A549 (cell line): ENCODE data around the genes HMGB2, SCRG1 and ADAM29.

GRCh38 chr4:171812323-171813148 is 668 bp upstream of the GALNTL6 start:
- PRO-cap: no peak
CAGE:
- cytosol, long polyA plus RNA: no peak
- long polyA plus RNA: no peak
- nucleus, long polyA plus RNA: no peak

GRCh38 chr4:173058362-173058650 is 110.3 kb upstream of the GALNT7 start:
- PRO-cap: no peak
CAGE:
- cytosol, long polyA plus RNA: no peak
- long polyA plus RNA: no peak
- nucleus, long polyA plus RNA: no peak

GRCh38 chr4:173177208-173177776 is 8.7 kb downstream of the GALNT7 start:
- PRO-cap: no peak
CAGE:
- cytosol, long polyA plus RNA: no peak
- long polyA plus RNA: no peak
- nucleus, long polyA plus RNA: no peak

DNA sequence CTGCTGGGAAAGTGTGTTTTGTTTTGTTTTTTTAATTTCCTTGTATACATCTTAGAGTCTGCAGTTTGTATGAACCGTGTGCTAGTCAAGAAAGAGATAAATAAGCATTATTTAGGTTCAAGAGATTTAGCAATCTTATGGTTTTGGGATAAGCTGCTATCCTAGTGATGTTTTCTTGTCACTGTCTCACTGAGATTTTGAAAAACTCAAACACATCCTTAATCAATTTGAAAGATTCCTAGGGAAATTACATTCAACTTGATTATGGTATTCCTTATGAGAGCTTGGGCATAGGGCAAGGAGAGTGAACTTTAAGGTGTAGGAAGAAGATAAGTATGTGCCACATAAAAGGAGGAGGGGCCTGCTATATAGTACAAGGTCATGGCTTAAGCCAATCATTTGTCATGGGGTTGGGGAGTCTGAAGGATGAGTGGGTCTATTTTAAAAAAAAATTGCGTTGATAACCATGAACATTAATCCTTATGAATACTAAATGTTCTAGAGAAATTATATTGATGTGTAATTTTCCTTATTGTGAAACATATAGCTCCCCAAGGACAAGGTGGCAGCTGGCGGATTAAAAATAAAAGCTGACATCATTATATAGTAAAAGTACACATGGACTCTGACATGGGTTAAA is 17.2 kb downstream of the GALNT7 start:
- PRO-cap: no peak
CAGE:
- cytosol, long polyA plus RNA: no peak
- long polyA plus RNA: no peak
- nucleus, long polyA plus RNA: no peak

GRCh38 chr4:173190577-173191154 is 22.1 kb downstream of the GALNT7 start:
- PRO-cap: no peak
CAGE:
- cytosol, long polyA plus RNA: no peak
- long polyA plus RNA: no peak
- nucleus, long polyA plus RNA: no peak

GRCh38 chr4:173334129-173334512 is at the start of gene HMGB2:
Gene HMGB2, minus strand, starts transcription at chr4:173334358.
- PRO-cap: bidirectional peak, plus-strand start at chr4:173334752, minus-strand start at chr4:173334353
CAGE:
- cytosol, long polyA plus RNA: start-site peak on the minus strand at chr4:173334348-173334431, 453 and 242 reads in 2 replicates
- long polyA plus RNA: start-site peak on the minus strand at chr4:173334352-173334406, 572 and 358 reads in 2 replicates
- nucleus, long polyA plus RNA: start-site peak on the minus strand at chr4:173334352-173334448, 395 and 298 reads in 2 replicates

DNA sequence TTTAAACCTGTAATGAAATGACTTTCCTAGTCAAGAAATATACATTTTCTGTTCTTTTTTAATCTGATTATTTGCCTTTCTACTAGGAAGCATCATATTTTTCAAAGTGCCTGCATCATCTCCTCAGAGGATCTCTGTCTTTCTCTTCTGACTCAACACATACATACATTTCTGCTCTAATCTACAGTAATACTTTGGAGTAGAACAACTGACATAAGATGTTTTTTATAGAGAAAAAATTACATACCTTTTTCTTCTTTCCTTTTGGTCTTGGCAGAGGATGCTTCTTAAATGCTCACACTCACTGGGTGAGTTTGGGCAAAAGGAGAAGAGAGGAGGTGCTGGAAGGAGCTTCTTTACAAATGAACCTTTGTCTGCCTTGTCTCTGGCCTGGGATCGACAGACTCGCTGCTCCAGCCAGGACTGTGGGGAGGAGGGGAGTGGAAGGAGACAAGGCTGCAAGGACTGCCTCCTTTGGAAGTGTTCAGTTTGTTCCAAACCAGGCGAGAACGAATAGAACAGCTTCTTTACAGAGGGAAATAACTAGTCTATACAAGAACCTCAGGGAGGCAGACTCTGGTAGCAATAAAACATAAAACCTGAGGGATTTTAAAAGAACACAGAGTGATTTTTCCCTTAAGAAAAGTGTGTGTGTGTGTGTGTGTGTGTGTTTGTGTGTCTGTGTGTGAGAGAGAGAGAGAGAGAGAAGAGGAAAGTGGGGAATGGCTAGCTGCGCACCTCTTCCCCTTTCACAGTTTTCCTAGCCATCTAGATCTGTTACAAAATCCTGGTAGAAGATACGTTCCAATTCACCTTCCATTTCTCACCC is at the start of gene SCRG1:
TSS of gene SCRG1 (minus strand) at position 296 of the 829 bp plus-strand sequence.
- PRO-cap: no peak
CAGE:
- cytosol, long polyA plus RNA: no peak
- long polyA plus RNA: no peak
- nucleus, long polyA plus RNA: no peak

DNA sequence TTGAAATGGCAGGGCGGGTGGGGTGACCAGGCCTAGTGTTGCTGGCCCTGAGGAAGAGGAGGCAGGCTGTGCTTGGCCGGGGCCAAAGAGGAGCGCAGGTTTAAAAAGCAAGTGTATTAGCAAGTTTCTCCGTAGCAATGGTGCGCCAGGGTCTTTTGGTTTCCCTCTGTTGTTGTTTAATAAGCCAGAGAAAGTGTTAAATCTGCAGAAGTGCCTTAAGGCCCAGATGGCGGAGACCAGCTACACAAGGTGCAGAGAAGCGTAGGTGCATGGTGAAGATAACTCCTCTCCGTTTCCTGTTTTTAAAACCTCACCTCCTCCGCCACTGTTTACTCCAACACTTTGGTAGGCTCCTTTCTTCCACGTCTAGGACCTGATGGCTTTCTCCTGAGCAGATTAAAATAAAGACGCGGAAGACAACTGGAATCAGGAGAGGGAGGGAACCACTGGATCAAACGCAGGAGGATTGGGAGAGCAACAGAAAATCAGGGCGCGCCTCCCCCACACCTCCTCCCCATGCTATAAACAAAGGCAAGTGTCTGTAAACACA is 5.3 kb downstream of the HAND2 start:
- PRO-cap: no peak
CAGE:
- cytosol, long polyA plus RNA: no peak
- long polyA plus RNA: no peak
- nucleus, long polyA plus RNA: no peak

DNA sequence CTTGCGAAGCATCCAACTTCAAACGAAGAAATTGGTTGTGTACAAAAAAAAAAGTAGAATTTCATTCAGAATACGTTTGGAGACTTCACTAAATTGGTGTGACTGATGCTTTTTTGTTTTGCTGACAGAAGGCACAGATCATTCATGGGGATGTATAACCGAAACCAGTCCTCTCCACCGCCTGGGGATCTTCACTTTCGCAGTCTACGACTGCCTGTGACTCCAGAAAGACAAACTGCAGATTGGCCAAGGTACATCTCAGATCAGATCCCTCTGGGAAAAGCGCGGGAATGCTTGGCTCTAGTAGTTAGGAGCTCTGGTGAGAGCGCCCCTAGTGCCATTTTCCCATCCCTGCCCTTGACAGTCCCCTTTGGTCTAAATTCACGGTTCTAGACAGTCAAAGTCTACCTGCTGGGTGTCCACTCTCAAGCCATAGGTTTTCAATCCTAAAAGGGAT is 6.7 kb upstream of the HAND2 start:
- PRO-cap: no peak
CAGE:
- cytosol, long polyA plus RNA: no peak
- long polyA plus RNA: no peak
- nucleus, long polyA plus RNA: no peak

- PRO-cap: no peak
CAGE:
- cytosol, long polyA plus RNA: no peak
- long polyA plus RNA: no peak
- nucleus, long polyA plus RNA: no peak
Measured at GRCh38 chr4:173608440-173609376, 78.7 kb upstream of the HAND2 start.

DNA sequence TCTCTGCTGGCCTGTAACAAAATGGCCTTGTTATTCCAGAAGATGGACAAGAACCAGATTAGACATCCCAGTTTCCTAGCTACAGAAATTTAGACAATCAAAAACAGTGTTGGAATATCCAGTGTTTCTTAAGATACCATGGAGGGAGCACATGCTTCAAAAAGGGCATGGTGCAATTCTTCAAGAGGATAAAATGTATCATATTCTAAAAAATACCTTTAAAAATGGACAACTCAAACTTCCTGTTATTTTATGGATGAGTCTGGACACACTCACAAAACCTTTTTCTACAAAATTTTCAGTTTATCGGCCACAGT is 294.4 kb downstream of the FBXO8 start:
- PRO-cap: no peak
CAGE:
- cytosol, long polyA plus RNA: no peak
- long polyA plus RNA: no peak
- nucleus, long polyA plus RNA: no peak

DNA sequence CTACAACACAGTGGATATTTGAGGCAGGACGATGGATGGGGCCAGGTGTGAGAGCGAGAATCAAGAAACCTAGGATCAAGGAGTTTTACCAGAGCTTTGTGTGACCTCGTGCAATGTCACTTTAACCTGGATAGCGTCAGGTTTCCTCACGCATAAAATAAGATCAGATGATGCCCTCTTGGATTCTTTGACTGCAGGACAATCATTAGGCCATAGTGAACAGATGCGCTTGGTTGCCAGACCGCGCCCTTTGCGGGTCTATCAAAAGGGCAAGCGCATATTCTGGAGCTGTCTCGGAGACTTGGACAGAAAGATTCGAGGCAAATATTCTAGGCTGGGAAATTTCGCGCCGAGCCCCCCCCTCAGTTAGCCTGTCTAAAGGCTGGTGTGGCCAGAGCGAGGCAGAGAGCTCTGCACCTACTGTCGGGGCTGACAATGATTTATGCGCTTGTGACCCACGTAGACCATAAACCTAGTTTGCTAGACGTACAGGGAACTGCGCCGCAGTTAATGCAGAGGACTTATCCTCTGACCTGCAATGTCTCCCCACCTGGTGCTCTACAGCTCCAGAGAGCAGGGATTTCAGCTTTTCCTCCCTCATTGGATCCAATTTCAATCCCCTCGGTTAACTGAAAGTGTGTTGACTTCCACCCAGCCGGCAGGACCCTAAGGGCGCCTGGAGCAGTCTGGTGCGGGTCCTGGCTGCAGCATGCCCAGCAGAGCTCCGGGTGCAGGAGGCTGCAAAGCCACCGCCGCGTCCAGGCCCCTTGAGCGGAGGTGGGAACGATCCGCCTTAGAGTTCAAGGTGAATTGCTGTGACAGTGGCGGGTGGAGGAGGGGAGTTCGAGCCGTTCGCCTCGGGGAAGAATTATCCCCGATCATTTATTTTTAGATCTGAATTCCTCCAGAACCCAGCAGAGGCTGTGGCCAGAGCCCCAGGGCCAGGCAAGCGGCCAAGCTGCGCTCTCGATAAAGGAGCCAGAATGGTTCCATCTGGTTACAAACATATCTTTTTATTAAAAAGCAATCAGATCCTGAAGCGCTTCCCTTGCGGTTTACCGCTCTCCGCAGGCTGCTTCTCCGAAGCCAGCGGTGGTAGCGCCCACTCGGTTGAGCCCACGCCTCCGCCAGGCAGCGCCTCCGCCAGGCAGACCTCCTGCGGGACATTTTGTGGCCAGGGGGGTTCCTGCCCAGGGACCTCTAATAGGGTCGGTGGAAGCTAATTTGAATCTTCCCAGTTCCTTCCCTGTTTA is 66.2 kb downstream of the FBXO8 start:
- PRO-cap: no peak
CAGE:
- cytosol, long polyA plus RNA: no peak
- long polyA plus RNA: no peak
- nucleus, long polyA plus RNA: no peak

- PRO-cap: no peak
CAGE:
- cytosol, long polyA plus RNA: no peak
- long polyA plus RNA: no peak
- nucleus, long polyA plus RNA: no peak
Measured at GRCh38 chr4:174496801-174497000, 25.6 kb downstream of the HPGD start.

DNA sequence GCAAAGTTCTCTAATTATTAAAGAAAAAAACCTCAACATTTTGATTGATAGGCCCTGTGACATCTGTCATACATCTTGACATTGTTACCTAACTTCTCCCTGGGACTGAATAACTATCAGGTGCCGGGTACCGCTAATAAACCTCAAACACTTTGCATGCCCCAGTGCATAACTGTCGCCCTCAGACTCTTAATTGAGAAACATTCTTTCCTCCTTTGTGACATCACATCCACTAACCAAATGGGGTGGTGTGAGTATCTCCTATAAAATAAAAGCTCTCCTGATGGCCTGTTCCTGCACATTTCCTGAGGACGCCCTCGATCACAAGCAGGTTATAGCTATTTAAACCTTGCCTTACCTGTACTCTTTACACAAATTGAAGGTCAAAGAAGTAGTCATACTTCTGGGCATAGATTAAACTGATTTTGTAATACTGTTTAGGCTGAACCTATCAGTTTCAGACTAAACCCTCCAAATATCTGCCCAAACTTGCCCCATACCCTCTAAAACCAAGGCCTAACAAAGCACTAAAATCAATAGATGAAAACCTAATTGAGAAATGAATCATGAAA is at the start of gene ADAM29:
TSS of gene ADAM29 (plus strand) at position 218 of the 572 bp plus-strand sequence.
- PRO-cap: no peak
CAGE:
- cytosol, long polyA plus RNA: no peak
- long polyA plus RNA: no peak
- nucleus, long polyA plus RNA: no peak

GRCh38 chr4:175770974-175771466 is 41.0 kb downstream of the GPM6A start:
- PRO-cap: no peak
CAGE:
- cytosol, long polyA plus RNA: no peak
- long polyA plus RNA: no peak
- nucleus, long polyA plus RNA: no peak

- PRO-cap: no peak
CAGE:
- cytosol, long polyA plus RNA: no peak
- long polyA plus RNA: no peak
- nucleus, long polyA plus RNA: no peak
Measured at GRCh38 chr4:176001883-176002785, 63.5 kb upstream of the WDR17 start.

DNA sequence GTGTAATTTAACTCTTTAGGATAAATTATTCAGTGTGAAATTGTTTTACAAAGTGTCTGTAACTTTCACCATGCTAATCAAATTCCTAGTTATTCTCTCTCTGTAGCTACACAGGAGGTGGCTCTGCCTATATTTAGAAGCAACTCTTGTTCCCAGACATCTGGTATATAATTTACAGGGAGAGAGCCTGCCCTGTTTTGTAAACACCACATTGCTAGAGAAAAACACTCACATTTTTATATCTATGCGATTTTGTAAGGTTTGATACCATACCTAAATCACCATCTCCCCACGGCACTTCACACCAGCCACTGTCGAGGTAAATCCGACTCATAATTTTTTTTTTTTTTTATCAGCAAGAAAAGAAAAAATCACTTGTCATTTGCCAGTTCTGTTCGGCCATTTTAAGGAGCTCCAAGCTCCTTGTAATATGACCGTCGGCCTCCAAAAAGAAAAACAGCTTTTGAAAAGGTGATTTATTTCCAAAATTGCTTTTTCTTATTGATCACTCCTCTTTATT is 35.6 kb upstream of the SPATA4 start:
- PRO-cap: no peak
CAGE:
- cytosol, long polyA plus RNA: no peak
- long polyA plus RNA: no peak
- nucleus, long polyA plus RNA: no peak

GRCh38 chr4:176439436-176440105 is 119.8 kb downstream of the SPCS3 start:
- PRO-cap: no peak
CAGE:
- cytosol, long polyA plus RNA: no peak
- long polyA plus RNA: no peak
- nucleus, long polyA plus RNA: no peak

DNA sequence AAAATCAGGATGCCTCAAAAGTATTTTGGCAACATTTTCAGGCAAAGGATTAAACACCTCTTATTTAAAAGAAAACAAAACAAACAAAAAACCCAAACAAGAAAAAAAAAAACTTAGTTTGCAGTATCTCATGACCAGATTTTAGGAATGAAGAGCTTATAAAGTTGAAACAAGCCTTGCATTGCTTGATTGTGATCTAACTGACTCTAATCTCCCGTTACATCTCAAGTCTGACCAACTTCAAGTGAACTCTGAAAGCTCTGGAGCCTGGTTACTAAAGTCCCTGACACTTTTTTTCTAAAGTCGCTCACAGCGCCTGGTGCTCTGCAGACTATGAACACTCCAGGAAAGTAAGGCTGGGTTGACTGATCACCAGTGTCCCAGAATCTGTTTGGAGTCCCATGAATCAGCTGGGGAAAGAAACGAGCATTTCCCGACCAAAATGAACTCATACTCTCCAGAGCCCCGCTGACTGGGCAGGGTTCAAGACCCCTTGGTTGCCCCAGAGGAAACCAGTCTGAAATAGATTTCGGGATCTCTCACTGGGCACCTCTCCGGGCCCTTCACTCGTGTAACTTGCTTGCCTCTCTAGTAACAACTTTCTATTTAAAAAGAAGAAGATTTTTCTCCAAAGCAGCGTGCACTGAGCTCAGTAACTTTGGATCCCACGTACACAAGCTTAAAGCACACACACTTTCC is 1.2 kb downstream of the VEGFC start:
- PRO-cap: no peak
CAGE:
- cytosol, long polyA plus RNA: no peak
- long polyA plus RNA: no peak
- nucleus, long polyA plus RNA: no peak

DNA sequence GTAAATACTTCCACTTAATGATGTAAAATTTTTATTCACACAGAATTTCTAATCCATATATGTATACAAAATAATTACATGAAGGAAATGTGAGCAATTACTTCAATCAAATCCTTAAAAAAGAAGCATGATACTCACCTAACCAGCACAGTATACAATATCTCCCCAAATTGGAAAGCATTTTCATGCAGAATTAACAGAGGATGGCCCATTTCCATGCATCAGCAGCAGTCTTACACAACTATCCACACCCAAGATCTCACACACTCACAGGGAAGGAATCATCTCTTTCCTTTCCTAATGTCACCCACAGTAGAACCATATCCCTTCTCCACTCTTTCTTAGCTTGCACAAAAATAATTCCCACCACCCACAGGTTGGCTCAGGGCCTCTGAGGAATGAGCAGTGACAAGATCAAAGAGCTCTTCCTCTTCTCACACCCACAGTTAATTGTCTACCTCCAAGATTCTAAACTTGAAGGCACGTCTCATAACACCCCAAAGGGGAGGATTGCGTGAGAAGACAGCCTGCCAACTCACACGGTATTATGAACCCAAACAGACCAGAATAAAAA is 217.6 kb upstream of the VEGFC start:
- PRO-cap: no peak
CAGE:
- cytosol, long polyA plus RNA: no peak
- long polyA plus RNA: no peak
- nucleus, long polyA plus RNA: no peak